Ascending aorta (tissue), 1 donor: ENCODE results near the gene ITPRIP.

DNA sequence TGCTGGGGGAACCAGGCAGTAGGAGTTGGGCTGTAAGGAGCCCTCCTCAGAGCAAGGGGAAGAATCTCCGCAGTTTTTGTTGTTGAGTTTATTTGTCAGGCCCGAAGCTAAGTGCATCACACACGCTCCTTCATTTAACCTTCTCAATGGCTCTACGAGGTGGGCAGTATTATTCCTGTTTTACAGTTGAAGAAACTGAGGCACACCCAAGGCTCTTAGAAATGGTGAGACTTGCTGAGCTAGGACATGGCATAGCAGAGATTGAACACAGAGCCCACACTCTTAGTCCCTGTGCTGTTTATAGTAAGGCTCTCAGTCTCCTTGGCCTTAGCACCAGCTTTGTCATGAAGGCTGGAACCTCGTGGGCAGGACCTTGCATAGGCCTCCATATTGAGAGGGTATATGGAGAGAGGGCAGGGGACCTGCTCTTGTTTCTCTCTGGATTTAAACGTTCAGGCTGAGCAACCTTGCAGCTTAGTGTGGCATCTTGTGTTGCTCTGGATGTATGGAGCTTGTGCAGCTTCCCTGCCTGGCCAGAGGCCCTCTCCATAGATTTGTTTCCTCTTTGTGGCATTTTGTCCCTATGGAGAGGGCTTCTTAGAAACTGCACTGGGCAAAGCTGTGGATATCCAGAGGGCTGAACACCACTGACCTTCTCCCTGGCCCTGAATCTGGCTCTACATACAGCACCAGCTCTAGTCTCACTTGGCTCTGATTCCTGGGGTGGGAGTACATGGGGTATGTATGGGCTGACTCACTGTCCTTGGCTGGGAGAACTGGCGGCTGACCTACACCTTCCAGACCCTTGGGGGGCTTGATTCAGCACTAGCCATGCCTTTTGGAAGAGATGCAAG is 30.7 kb downstream of the ITPRIP start:
- PRO-cap, result no peak

GRCh38 chr10:104328052-104328329 is 10.3 kb downstream of the ITPRIP start:
- PRO-cap, result no peak

DNA sequence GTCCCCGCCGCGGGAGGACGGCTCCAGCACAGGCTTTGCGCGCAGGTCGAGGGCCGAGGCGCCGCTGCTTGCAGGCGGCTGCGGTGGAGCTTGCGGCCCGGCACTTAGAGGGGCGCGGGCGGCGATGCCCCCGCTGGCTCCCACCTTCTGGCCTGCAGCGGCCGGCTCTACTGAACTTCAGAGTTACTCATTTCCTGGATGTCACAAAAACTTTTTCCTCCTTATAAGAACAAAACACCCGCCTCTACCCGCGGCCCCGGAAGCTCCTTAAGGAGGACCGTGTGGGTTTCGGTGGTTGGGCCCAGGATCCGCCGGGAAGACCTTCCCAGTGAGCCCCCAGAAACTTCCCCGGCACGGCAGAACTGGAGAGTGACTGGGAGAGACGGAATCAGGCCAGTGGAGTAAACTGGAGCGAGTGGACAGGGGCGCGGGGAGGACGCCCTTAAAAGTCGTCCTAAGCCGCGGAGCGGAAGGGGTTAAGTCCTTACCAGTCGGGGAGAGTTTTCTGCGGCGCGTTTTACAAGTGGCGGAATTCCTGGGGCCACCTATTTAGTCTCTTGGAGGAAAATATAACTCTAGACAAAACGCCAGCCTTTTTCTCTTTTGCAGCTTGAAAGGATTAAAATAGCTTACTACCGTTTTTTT is at the start of gene ITPRIP:
TSS of gene ITPRIP (minus strand) at position 196 of the 645 bp plus-strand sequence.
- PRO-cap, result bidirectional peak, plus-strand start at position 522 of the sequence, minus-strand start at position 149 of the sequence

- PRO-cap, result no peak
Observed at GRCh38 chr10:104339056-104339455, 791 bp upstream of the ITPRIP start.

DNA sequence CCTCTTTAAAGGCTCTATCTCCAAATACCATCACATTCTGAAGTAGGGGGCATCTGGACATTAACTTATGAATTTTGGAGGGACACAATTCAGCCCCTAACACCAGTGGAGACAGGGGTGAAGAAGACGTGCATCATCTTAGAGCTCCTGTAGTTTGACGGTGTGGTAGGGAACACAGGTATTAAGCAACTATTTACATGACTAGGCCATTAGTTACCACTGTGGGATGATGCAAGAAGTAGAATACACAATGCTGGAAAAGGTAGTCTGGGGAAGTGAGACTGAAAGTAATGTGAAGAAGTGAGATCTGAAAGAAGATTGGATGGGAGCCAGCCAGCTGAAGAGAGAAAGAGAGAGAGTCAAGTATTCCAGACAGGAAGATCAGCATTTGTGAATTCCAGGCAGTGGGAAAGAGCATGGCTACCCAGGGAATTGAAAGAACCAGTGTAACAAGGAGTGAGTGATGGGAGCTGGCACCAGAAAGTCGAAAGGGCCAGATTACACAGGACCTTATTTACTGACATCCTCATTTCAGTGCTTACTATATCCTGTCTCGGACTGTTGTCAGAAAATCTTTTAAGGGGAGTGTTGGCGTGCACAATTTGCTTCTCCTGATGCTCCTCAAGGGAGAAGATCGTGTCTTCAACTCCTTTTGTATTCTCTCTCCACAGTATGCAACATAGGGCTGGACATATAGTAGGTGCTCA is 4.0 kb upstream of the CFAP58 start:
- PRO-cap, result no peak

DNA sequence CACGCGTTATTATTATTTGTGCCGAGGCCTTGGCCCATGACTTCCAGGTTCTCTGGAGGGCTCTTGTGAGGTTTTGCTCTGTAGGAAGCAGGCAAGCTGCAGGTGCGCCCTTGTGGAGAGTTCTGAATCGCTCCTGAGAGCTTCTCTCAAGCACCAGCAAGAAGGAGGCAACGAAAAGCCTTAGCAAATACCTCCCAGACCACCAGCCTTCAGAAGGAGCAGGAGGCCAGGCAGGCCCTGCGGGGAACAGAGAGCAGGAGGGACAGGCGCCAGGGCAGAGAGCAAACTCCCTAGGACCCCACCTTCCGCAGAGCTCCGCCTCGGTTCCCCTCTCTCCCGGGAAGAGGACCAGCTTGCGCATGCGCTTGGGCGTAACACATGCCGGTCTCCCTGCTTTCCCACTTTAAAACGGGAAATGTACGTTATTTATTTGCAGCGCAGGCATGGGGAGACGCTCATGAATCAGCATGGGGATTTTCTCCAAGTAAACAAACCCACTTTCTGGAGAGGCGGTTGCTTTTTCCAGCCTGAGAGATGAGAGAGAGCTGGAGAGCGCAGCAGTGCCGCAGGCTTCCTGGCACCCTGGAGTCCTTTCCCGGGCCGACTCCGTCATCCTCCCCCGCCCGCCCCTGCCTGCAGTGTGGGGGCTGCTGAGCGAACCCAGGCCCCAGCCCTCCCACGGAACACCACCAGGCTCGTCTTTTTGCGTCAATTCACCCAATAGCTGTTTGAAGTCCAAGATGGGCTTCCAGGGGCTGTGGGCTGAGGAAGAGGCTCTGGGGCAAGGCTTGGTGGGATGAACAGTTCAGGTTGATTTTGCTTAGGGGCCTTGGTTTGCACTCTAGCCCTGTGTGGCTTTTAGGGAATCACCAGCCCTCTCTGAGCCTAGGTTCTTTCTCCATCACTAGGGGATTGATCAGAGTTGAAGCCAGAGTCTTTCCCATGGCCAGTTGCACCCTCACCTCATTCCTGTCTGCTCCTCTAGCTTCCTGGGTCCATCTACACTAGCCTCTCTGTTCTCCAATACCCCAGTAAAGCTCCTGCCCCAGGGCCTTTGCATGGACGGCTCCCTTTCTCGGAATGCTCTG is 40.0 kb downstream of the SORCS3 start:
- PRO-cap, result no peak

- PRO-cap, result no peak
Observed at GRCh38 chr10:106957762-106958245, 206.7 kb downstream of the SORCS1 start.

- PRO-cap, result no peak
Observed at GRCh38 chr10:107162922-107163515, 1.5 kb downstream of the SORCS1 start.

DNA sequence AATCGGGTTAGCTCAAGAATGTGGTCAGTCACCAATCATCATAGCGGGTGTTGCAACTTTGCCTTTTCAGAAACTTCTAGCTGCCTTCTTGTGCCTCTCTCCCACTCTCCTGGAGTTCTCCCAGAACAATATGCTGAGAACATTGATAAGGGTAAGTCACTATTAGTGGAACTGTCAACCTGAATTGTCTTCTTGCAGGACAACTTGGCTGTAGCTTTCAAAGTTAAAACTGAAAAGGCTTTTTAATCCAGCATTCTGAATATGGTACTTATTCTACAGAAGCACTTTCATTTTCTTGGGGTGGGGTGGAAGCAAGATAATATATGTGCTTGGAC is 525.0 kb upstream of the SORCS1 start:
- PRO-cap, result no peak

DNA sequence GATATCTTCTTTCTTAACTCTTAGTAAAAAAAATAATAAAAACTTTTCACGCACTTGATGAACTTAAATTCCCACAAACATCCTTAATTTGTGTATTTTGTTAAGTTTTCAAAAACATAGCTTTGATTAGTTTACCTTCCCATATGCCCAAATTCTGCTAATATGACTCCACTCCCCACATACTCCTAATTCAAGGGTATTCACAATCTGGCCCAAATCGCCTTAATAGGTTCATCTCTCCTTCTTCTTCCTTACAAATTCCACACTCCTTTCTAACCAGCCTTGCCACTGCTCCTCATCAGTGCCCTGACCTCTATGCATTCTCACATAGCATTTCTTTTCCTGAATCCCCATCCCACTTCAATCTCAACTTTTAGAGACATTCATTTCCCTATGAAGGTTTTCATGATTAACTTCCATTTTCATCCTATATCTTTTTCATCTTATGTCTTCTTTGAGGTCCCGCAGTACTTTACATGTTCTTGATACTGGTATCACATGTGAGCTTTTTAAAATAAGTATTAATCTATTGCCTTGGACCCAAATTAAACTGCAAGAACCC is 779.0 kb downstream of the XPNPEP1 start:
- PRO-cap, result no peak

DNA sequence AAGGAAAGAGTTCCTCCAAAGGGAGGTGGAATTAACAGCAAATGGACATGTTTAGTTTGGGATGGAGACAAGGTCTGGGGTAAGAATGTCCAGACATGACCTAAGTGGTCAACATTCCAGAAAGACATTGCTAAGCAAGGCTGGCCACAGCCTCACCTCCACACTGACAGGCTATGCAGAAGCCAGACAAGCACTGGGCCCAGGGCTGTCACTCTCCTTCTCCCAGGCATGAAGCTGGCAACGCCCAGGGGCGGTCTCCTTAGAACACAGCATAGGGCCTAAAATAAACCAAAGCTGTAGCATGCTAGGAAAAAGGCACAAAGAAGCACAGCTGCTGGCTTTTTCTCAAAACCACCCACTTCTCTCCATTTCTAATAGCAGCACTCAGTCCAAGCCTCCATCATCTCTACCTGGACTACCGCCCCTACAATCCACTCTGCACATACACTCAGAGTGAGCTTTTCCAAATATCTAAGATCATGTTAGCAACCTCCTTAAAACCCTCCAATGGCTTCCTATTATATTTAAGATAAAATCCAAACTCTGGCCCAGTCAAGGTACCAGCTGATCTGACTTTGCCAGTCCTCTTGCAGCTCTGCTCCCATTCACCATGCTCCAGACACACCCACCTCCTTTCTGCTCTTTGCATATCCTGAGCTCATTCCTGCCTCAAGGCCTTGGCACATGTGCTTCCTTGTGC is 27.8 kb downstream of the XPNPEP1 start:
- PRO-cap, result bidirectional peak, plus-strand start at position 299 of the sequence, minus-strand start at position 195 of the sequence

DNA sequence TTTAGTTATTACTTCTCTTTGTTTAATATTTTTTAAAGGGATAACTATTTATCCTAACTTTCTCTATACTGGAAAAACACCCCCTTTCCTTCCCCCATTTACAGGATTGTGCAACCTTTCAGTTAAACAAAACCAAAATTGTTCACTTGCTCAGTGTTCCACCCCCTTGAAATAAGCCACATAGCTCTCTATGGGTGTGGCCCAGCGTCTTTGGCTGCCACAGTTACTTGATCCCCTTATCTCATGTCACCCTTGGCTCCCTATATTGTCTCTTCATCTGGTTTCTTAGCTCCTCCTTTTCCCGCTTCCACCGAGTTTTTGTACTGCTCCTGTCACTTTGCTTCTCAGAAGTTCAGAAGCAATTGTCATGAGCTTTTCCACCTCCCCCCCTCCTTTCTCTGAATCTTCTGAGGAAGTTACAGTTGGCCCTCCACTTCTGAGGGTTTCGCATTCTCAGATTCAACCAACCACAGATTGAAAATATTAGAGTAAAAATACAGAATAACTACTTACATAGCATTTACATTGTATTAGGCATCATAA is 60.2 kb downstream of the ADD3 start:
- PRO-cap, result no peak

GRCh38 chr10:110156851-110157372 is 50.5 kb upstream of the MXI1 start:
- PRO-cap, result no peak

- PRO-cap, result no peak
Observed at GRCh38 chr10:110211849-110212510, 4.6 kb downstream of the MXI1 start.

- PRO-cap, result bidirectional peak, plus-strand start at chr10:110226000, minus-strand start at chr10:110225783; unidirectional peak, minus-strand start at chr10:110226322; unidirectional peak, minus-strand start at chr10:110226405
Observed at GRCh38 chr10:110225429-110226555, 18.4 kb downstream of the MXI1 start.

- PRO-cap, result no peak
Observed at GRCh38 chr10:110269345-110270135, 35.2 kb downstream of the SMNDC1 start.

DNA sequence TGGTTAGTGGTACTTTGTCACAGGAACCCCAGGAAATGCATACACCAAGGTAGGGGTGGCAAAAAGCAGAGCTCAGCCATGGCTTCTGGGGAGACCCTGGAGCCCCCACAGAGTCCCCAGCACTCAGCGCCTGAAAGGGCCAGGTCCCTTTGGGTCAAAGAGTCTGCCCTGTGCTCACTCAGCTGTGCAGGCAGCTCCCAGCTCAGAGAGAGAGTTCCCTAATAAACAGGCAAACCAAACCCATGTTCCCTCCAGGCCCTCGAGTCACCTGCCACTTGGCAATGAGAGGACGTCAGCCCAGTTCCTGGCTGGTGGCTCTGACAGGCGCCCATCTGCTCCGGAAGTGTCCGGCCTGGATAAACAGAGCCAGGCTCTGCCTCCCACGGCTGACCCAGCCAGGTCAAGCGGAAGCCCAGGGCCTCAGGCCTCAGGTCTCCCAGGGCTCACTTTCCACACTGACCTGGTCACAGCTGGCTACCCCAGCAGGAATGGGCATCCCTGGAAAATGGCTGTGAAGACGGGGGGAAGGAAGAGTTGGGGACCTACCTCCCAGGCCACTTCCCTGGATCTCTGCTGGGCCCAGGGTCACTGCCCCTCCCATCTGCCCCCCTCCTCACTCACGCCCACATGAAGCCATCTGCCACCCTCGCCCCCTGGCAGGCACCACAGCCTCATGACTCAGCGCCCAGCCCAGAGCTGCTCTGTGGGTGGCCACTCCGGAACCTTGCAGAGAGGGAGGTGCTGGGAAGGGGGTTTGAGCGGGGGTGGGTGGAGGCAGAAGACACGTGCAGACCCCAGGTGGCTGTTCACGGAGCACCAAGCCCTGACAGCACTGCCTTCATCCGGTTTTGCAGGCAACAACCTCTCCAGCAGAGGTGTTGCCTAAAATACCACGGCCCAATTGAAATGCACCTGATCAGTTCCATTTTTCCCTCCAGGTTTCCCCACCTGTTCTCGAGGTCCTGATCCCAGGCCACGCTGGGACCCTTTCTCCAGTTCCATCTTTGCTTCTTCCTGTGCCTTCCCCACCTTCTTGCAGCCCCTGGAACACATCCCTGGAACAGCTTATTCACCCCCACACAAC is 37.4 kb upstream of the DUSP5 start:
- PRO-cap, result no peak

DNA sequence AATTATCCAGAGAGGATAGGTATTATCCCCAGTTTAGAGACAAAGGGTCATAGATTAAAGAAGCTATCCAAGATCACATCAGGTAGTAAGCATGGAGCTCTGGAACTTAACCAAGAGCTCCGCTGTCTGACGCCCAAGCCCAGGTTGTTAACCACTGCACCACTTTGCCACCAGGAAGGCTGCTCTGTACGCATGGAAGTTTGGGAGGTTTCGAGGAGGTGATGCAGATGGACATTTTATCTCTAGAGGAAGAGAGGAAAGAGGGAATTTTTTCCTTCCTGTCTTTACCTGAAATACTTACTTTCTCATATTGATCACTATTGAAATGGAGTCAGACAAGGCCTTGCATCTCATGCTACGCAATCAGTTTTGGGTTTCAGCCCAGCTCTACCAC is 7.1 kb downstream of the DUSP5 start:
- PRO-cap, result no peak

DNA sequence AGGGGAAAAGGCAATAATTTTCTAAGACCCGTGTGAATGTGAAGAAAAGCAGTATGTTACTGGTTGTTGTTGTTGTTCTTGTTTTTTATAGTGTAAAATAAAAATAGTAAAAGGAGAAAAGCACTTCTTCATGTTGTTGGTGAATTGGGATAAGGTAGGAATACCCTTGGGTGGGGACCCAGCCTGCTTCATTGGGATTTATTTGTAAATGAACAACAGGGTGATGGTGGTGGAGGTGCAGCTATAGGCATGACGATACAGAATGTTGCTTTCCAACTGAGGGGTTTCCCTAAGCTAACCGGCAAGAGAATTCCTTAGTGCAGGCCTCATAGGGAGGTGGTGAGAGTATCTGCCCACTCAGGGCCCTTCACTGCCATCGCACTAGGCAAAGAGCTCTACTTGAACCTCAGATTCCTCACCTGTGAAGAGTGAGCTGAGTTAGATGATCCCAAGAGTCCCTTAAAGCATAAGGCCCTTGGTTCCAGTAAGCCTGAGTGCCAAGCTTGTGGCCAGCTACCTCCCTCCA is 13.8 kb downstream of the DUSP5 start:
- PRO-cap, result no peak

GRCh38 chr10:110860450-110861279 is 11.1 kb upstream of the PDCD4 start:
- PRO-cap, result no peak